AG10803 (cell line): ENCODE results near the genes DMRTC1B, PABPC1L2B and PABPC1L2A.

DNA sequence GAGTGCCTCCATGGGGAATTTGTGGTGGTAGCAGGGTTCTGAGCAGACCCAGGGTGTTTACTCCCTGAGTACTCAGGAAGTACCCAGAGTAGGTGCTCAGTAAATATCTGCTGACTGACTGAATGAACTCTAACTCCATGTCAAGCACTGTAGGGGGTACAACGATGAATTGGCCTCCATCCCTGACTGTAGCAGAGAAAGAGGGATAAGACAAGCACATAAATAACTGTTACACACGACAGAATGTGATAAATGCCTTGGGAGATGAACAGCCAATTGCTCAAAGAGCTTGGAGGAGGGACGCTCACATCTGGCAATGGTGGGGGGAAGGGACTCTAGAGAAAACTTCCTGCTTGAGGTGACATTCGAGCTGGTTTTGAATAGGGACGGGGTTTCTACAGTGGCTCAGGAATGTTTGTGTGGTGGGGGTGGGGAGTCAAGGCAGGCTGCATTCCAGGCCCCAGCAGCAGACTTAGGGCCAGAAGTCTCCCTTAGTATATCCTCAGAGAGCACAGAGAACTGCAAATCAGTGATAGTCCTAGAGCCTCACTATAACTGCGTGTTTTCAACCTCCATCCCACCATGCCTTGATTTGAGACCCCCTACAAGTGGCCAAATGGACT is 47.1 kb downstream of the NHSL2 start:
- RRBS, result no CpG with 5 or more reads among the region's 6 CpGs

DNA sequence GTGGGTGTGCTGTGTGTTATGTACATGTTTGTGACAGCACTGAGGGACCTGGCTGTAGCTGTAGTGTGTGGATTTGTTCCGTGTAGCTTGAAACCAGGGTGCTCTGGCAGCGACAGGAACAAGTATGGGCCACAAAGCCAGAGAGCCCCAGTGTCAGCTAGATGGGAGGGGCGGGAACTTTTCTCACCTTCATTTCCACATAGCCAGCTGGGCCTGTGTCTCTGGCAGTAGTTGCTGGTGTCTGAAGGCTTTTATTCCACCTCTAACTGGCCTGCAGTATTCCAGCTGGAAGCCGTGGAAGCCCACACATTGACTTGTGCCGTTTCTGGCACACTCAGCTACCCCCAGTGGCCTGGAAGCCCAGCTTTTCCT is 82.2 kb downstream of the NHSL2 start:
- RRBS, result no CpG with 5 or more reads among the region's 5 CpGs

- RRBS, result no CpG with 5 or more reads among the region's 3 CpGs
Measured at GRCh38 chrX:72020185-72020549, 109.5 kb downstream of the NHSL2 start.

GRCh38 chrX:72121209-72122106 is 60.1 kb upstream of the PIN4 start:
- RRBS, result no CpG with 5 or more reads among the region's 6 CpGs

DNA sequence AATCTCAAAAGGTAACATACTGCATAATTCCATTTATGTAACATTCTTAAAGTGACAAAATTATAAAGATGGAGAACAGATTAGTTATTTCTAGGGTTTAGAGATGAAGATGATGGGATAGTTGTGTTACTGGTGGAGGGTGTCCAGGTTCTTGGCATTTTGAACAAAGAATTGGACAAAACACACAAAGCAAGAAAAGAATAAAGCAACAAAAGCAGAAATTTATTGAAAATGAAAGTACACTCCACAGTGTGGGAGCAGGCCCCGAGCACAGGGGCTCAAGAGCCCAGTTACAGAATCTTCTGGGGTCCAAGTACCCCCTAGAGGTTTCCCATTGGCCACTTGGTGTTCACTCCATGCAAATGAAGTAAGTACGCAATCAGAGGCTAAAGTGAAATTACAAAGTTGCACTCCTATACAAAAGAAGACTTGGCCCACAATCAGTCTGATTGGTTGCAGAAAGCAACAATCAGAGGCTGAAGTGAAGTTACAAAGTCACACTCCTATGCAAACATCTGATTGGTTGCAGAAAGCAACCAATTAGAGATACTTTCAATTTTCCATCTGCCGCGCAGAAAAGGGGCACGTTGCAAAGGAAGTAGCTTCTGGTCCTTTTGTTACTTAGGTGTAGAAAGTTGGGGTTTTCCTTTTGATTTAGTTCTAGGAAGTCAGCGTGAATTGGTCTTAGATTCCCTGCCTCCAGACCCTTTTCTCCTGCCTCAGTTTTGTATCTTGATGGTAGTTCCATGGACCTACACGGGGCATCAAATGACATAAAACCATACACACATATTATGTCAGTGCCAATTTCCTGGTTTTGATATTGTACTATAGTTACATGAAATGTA is 12.6 kb upstream of the PIN4 start:
- RRBS, result no CpG with 5 or more reads among the region's 7 CpGs

DNA sequence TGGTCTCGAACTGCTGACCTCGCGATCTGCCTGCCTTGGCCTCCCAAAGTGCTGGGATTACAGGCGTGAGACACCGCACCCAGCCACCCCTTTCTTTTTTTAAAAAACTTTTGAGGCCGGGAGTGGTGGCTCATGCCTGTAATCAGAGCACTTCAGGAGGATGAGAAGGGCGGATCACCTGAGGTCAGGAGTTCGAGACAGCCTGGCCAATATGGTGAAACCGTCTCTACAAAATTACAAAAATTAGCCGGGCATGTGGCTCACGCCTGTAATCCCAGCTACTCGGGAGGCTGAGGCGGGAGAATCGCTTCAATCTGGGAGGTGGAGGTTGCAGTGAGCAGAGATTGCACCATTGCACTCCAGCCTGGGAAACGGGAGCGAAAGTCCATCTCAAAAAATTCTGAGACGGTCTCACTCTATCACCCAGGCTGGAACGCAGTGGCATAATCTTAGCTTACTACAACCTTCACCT is 10.0 kb downstream of the RPS4X start:
- RRBS, result no CpG with 5 or more reads among the region's 18 CpGs

GRCh38 chrX:72400101-72400891 is 94.6 kb upstream of the CITED1 start:
- RRBS, result no CpG with 5 or more reads among the region's 2 CpGs

- RRBS, result no CpG with 5 or more reads among the region's 6 CpGs
Measured at GRCh38 chrX:72430945-72431761, 125.4 kb upstream of the CITED1 start.

- RRBS, result no CpG with 5 or more reads among the region's 4 CpGs
Measured at GRCh38 chrX:72468804-72469716, 103.6 kb downstream of the HDAC8 start.

DNA sequence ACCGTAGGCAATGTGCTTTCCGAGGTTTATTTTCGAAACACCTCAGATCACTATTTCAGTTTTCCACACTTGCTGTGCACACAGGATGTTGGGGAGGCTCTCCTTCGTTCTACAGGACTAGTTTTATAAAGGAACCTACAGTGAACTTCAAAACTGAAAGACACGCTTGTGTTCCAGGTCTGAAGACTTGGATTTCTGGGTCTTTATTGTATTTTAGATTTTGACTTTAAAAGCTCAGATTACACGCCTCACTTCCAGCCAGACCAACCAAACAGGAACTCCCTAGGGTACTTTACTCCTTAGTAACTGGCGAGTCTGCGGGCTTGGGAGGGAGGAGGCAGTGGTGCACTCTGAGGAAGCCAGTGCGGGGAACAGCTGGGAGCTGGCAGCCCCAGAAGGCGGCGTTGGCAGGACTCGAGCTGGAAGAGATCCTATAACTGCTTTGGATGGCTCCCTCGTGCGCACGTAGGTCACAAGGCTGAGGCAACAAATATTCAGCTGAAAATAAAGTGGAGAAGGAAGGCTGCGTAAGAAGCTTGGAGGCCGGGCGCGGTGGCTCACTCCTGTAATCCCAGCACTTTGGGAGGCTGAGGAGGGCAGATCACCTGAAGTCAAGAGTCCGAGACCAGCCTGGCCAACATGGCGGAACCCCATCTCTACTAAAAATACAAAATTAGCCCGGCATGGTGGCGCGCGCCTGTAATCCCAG is 431 bp upstream of the PHKA1 start:
- RRBS, result no CpG with 5 or more reads among the region's 25 CpGs

- RRBS, result no CpG with 5 or more reads among the region's 16 CpGs
Measured at GRCh38 chrX:72776635-72776965, at the start of gene DMRTC1B. TSS of gene DMRTC1B (plus strand) at chrX:72776890.

DNA sequence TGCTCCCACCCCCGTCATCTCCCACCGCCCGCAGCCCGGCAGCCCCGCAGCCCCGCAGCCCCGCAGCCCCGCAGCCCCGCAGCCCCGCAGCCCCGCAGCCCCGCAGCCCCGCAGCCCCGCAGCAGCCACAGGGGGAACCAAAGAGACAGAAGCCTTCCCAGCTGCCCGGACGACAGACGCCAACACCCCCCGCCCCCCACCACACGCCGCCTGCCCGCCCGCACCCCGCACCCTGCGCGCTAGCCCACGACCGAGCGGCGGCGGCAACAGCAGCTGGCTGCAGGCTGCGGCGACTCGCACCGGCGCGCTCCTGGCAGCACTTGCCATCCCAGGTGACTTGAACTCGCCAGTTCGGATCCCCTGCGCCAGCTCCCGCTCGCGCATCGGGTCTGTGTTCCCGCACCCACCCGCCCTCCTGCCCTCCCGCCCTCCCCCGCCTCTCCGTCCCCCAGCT is at the start of gene PABPC1L2B:
TSS of gene PABPC1L2B (plus strand) at position 228 of the 454 bp plus-strand sequence.
- RRBS, result no CpG with 5 or more reads among the region's 48 CpGs

- RRBS, result no CpG with 5 or more reads among the region's 27 CpGs
Measured at GRCh38 chrX:73079367-73079582, at the start of gene PABPC1L2A. TSS of gene PABPC1L2A (minus strand) at chrX:73079512.

DNA sequence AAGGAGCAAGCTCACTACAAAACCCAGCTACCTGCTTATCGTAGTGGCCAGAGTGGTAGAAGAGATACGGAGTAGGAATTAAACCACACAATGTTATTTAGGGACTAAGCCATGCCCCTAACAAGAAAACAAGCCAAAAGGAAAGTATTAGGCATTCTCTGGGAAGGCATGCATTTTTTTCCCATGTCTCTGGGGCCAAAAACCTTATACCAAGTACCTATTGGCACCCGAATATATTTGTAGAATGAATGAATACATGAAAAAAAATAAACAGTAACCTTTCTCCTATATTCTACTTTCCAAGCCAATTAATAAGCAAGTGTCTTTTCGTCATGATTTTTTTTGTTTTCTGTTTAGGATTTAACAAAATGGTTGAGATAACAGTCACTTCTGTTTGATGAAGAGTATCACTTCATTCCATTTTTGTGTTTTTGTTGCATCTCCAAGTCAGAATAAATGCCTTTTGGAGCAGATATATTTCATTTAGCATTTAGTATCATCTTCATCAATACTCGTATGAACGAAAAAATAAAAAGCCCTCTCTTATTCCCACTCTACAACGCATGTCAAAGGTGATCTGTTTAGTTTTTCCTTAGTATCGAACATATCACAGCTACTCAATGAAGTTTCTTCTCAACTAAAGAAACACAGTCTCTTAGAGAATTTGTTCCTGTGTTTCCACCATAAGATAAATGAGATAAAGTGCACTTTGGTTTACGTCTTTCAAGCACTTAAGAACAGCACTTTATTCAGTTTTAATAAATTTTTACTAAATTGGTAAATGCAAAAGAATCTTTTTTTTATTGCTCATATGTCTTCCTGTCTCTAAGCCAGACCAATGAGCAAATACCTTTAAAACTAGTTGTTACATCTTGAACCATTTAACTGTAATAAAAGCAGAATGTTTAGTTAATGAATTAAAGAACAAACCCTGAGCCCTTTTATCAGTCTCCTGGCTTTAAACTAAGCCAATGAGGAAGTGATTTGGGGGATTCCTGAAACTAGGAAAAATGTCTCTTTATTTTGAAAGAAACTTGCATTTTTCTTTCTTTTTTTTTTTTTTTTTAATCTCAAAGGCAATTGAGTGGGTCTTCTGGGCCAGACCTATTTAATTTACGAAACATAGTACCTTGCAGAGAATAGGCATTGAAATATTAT is 259.6 kb downstream of the CHIC1 start:
- RRBS, result no CpG with 5 or more reads among the region's 10 CpGs

GRCh38 chrX:73850896-73852039 is 288.3 kb downstream of the CHIC1 start:
- RRBS, result no CpG with 5 or more reads among the region's 37 CpGs

- RRBS, result no CpG with 5 or more reads among the region's 17 CpGs
Measured at GRCh38 chrX:73852040-73852507, 289.1 kb downstream of the CHIC1 start.

DNA sequence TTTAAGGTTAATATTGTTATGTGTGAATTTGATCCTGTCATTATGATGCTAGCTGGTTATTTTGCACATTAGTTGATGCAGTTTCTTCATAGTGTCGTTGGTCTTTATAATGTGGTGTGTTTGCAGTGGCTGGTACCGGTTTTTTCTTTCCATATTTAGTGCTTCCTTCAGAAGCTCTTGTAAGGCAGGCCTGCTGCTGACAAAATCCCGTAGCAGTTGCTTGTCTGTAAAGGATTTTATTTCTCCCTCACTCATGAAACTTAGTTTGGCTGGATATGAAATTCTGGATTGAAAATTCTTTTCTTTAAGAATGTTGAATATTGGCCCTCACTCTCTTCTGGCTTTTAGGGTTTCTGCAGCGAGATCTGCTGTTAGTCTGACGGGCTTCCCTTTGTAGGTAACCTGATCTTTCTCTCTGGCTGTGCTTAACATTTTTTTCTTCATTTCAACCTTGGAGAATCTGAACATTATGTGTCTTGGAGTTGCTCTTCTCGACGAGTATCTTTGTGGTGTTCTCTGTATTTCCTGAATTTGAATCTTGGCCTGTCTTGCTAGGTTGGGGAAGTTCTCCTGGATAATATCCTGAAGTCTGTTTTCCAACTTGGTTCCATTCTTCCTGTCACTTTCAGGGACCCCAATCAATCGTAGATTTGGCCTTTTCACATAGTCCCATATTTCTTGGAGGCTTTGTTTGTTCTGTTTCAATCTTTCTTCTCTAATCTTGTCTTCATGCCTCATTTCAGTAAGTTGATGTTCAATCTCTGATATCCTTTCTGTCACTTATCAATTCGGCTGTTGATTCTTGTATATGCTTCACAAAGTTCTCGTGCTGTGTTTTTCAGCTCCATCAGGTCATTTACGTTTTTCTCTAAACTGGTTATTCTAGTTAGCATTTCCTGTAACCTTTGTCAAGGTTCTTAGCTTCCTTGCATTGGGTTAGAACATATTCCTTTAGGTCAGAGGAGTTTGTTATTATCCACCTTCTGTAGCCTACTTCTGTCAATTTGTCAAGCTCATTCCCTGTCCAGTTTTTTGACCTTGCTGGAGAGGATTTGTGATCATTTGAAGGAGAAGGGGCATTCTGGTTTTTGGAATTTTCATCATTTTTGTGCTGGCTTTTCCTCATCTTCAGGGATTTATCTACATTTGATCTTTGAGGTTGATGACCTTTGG is 227.5 kb upstream of the ZCCHC13 start:
- RRBS, result no CpG with 5 or more reads among the region's 11 CpGs

DNA sequence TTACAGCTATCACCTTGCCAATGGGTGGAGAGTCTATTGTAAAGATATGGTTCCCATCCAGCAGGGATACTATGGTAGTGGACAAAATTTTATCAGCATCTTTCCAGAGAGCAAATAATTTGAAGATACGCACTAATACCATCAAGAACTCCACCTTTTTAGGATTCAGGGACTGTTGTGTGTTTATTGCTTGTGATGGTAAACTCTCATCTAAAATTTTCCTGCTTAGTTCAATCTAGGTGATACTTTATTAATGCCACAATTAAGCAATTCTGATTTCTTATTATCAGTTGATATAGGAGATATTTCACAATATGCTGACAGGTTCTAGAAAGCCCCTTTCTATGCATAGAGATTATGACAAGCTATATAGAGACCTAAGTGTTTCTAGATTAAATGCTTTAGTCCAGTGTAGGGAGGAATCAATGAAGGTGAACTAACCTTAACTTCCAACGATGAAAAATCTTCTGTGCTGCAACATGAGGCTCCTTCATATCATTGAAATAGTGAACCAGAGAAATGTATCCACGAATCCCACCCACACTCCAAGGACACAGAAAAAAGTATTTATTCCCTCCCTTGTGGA is 65.9 kb upstream of the ZCCHC13 start:
- RRBS, result no CpG with 5 or more reads among the region's 3 CpGs

DNA sequence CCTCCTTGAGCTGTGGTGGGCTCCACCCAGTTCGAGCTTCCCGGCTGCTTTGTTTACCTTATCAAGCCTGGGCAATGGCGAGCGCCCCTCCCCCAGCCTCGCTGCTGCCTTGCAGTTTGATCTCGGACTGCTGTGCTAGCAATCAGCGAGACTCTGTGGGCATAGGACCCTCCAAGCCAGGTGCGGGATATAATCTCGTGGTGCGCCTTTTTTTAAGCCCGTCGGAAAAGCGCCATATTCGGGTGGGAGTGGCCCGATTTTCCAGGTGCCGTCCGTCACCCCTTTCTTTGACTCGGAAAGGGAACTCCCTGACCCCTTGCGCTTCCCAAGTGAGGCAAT is 130.8 kb downstream of the NEXMIF start:
- RRBS, result no CpG with 5 or more reads among the region's 19 CpGs

GRCh38 chrX:75087053-75087365 is 69.1 kb downstream of the ABCB7 start:
- RRBS, result no CpG with 5 or more reads among the region's 1 CpG